Pulmonary lymph node (tissue), 1 donor: ENCODE results near the genes FAM200C and SLU7.

- PRO-cap = no peak
Measured at GRCh38 chr5:159050179-159051258, 49.2 kb downstream of the EBF1 start.

DNA sequence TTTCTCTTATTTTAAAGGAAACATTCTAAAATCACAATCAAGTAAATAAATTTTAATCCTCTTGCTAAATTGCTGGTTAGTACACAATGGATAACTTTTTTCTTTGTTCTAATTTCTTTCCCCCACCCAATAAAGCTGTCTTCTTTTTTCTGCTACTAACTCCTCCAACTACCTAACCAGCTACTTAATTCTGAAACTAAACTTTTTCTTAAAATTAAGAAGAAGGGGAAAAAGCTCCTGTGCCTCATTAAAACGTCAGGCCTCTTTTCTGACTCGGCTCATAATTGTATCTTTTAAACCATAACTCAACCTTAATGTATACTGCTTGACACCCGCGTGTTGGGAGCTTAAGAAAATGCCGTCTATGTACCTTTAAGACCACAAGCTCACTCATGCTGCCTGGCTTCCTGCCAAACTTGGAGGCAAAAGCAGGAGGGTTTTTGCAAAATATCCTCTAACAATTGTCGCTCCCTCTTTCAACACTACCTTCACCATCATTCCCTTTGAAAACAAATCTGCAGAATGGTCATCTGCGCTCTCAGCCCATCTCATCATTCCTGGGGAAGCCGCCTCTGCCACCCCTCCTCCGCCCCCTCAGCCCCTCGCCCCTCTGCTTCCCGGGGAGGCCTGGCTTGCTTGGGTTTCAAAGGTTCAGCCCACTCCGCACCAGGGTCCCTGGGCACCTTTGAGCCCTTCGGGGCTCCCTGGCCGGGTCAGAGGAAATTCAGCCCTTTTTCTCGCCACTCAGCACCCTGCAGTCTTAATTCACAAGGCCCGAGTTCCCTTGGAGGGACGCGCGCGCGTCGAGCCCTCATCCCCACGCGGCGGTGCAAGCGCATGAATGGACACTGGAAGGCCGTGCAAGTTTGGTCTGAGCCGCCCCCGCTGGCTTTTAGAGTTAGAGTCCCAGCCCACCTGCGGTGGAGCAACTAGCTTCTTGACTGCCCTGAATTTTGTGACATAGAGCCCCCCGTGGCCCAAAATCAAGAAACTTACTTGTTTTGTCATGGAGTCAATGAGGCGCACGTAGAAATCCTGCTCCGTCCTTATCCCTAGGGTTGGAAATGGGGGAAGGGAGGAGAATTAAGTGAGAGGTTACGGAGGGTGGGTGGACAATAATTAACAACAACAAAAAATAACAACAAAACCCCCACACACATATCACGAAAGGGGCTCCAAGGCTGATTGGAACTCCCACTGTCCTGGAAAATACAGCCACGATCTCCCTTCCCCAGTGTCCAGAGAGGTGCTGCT lies 4.7 kb downstream of the EBF1 start:
- PRO-cap = no peak

GRCh38 chr5:159182668-159183465 lies 26.5 kb downstream of the RNF145 start:
- PRO-cap = no peak

DNA sequence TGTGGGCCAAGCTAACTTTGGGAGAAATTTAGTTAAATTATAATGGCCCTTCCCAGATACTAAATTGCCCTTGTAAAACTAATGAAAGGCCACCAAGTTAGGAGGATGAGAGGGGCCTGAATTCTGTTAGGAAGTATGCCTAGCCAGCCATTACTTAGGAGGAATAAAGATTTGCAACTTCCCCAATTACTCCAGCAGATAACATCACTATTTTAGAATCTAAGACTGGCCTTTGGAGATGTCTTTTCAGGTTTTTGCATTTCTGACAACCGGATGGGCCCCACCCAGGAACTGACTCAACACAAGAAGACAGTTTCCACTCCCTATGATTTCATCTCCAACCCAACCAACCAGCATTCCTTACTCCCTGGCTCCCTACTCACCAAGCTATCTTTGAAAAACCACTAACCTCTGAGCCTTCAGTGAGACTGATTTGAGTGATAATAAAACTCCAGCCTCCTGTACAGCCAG lies 7.2 kb upstream of the IL12B start:
- PRO-cap = no peak

DNA sequence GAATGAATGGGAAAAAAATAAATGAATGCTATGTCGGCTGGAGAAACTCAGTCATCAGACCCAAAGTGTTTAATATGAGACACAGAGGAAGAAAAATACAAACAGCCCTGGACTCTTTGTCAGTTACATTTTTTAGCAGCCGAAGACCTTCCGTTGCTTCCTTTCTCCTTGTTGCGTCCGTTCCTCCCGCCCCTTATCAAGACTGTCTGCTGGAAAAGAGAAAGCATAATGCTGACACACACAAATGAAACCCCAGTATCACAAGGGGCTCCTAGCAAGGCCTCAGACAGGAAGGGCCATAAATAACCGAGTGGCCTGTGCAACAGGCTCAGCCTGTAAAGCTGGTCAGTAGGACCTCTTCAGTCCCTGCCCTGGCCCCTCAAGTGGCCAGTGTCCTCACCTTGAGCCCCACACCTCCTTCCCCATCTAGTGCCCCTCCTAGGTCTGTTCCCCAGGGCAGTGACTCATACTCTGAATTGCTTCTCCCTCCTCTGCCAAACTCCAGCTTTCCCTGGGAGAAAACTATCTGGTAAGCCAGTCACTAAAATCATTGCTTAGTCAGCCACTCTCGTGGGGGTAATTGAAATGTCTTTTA lies 174.5 kb upstream of the IL12B start:
- PRO-cap = no peak

DNA sequence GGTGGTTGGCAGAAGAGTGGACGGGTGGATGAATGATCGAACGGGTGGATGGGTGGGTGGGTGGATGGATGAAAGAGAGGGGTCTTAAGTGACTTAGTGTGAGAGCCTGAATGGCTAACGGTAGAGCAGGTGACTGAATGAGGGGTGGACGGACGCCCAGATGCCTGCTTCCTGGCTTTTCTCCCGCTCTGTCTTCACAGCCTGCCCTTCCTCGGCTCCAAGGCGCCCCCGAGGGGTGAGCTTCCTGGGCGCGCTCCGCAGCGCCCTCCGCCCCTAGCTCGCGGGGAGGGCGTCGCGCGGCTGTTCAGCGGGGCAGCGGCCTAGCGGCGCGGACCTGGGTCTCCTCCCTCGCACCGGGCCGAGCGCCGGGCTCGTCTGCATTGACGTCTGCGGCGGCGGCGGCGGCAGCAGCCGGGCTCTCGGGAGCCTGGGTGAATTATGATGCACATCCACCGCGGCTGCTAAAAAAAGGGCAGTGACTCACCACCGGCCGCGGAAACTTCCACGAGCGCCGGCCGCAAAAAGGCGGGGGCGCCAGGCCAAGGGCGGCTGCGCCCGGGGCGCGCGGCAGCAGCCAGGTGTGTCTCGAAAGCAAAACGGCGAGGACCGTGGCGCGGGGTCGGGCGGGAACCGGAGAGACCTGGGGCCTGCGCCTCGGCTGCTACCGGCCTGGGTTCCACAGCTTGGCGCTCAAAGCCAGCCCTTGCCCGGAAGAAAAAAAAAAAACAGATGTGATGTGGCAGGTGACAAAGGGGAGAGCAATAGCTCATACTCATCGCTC lies 143.1 kb upstream of the ADRA1B start:
- PRO-cap = unidirectional peak, minus-strand start at position 304 of the sequence; unidirectional peak, minus-strand start at position 377 of the sequence

DNA sequence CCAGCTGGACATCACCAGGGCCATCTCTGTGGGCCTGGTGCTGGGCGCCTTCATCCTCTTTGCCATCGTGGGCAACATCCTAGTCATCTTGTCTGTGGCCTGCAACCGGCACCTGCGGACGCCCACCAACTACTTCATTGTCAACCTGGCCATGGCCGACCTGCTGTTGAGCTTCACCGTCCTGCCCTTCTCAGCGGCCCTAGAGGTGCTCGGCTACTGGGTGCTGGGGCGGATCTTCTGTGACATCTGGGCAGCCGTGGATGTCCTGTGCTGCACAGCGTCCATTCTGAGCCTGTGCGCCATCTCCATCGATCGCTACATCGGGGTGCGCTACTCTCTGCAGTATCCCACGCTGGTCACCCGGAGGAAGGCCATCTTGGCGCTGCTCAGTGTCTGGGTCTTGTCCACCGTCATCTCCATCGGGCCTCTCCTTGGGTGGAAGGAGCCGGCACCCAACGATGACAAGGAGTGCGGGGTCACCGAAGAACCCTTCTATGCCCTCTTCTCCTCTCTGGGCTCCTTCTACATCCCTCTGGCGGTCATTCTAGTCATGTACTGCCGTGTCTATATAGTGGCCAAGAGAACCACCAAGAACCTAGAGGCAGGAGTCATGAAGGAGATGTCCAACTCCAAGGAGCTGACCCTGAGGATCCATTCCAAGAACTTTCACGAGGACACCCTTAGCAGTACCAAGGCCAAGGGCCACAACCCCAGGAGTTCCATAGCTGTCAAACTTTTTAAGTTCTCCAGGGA lies 913 bp downstream of the ADRA1B start:
- PRO-cap = no peak

- PRO-cap = no peak
Measured at GRCh38 chr5:160017743-160018671, 9.1 kb downstream of the TTC1 start.

- PRO-cap = no peak
Measured at GRCh38 chr5:160036161-160036585, 27.2 kb downstream of the TTC1 start.

- PRO-cap = no peak
Measured at GRCh38 chr5:160093495-160094355, 25.5 kb downstream of the PWWP2A start.

DNA sequence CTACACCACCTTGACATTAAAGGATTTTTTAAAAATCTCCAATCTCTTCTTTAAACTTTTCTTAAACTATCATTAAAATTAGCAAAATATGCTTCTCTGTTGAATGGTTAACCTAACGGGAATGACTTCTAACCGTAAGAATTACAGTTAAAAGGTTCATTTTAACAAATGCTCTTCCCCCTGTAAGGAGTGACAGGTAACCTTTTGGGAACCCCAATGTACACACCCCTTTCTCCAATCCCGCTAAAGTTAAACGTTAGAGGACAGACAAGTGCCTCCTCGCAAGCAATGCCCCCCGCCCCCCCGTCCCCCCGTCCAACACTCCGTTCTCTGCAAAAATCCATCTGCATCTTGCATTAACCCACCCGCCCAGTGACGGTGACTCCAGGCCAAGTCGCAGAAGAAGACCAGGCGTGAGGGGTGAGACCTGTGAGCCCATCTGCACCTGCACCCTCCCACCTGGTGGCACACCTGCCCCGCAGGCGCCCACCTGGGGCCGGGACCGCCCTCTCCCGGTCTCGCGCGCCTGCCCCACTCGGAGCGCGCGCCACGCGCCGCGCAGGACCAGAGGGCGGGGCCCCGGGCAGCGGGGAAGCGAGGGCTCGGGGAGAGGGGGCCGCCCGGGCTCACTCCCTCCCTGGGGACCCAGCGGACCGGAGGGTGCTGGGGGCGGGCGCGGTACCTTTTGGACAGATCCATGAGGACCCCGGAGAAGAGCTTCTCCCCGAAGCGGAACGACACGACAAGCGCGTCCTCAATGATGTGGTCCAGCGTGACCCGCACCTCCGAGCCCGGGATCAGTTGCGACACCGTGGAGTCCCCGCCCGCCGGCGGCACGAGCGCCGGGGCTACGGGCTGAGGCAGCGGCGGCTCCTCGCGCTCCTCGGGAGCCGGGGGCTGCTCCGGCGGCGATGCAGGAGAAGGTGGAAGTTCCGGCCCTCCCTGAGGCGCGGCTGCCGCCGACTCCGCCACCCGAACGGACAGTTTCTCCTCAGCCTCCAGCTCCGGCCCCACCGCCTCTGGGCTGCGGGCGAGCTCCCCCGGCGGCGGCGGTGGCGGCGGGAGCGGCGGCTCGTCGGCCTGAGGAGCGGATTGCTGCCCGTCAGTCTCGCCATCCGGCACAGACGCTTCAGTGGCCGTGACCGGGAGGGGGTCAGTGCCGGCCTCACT lies 742 bp downstream of the PWWP2A start:
- PRO-cap = unidirectional peak, plus-strand start at position 597 of the sequence; unidirectional peak, plus-strand start at position 656 of the sequence; unidirectional peak, plus-strand start at position 800 of the sequence

GRCh38 chr5:160187963-160188996 lies 41.0 kb upstream of the FABP6 start:
- PRO-cap = no peak

DNA sequence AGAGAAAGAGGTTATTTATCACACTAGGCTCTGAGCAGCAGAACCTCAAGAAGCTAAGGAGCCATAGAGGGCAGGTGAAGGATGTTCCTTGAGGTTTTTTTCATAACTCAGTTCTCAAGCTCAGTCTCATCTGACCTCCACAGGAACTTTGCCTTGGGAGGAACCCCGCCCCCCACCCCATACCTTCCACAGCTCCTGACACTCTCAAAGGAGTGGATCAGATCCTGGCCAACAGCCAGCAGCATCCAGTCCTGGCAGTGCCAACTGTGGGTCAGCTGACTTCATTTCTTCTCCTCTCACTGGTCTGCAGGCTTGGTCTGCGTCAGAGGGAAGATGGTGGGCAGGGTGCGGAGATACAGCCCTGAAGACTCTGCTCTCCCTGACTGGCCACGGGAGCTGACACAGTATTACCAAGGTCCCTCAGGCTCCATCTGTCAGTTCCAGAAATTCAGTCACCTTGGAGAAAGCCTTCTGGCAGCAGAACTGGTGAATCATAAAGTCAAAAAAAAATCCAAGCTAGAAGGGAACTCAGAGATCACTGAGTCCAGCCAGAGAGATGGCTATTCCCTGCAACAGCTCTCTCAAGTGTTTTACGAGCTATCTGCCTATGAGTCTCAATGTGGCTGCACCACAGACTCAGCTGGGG lies 28.1 kb downstream of the C1QTNF2 start:
- PRO-cap = no peak

- PRO-cap = bidirectional peak, plus-strand start at chr5:160400210, minus-strand start at chr5:160400077
Measured at GRCh38 chr5:160399665-160400503, at the start of gene FAM200C. Gene FAM200C, minus strand, starts transcription at chr5:160400054.

DNA sequence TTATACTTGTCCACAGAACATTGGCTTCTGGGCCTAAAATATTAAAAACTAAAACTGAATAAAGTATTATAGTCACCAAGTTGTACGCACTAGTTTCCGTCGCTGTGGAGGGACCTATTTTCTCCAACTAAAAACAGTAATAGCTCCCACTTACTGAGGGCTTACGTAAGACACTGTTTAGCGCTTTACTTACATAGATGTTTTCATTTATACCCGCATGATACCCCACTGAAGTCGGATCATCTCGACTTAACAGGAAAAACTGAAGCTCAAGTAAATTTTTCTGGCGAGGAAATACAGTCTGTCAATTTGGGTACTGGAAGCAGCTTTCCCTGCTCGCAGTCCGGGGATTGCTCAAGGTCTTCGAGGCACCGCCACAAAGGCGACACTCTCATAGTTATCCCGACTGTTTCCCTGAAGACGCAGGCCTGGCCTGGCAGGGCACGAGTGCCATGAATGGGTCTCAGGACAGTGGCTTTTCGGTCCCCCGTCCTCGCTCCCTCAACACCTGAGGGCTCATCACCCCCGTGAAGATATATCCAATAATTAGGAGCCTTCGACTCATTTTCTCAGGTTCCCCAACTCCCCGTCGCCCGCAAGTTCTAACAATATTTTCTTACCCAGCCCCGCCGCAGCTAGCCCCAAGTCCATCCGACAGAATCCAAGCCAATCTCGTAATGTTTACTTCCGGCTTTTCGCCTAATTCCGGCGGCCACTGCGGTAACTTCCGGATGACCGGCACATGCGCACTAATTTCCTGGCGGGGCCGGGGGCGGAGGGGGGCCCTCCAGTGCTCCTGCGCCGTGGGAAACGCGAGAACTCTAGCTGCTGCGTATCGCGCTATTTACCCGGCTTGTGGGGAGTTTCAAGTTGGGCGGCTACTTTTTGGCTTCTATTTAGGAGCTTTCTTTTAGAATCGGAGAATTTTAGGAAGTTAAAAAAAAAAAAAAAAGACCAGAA lies at the start of gene SLU7:
Gene SLU7 (minus strand): TSS at position 679 of the 960 bp plus-strand sequence.
- PRO-cap = bidirectional peak, plus-strand start at position 861 of the sequence, minus-strand start at position 674 of the sequence

DNA sequence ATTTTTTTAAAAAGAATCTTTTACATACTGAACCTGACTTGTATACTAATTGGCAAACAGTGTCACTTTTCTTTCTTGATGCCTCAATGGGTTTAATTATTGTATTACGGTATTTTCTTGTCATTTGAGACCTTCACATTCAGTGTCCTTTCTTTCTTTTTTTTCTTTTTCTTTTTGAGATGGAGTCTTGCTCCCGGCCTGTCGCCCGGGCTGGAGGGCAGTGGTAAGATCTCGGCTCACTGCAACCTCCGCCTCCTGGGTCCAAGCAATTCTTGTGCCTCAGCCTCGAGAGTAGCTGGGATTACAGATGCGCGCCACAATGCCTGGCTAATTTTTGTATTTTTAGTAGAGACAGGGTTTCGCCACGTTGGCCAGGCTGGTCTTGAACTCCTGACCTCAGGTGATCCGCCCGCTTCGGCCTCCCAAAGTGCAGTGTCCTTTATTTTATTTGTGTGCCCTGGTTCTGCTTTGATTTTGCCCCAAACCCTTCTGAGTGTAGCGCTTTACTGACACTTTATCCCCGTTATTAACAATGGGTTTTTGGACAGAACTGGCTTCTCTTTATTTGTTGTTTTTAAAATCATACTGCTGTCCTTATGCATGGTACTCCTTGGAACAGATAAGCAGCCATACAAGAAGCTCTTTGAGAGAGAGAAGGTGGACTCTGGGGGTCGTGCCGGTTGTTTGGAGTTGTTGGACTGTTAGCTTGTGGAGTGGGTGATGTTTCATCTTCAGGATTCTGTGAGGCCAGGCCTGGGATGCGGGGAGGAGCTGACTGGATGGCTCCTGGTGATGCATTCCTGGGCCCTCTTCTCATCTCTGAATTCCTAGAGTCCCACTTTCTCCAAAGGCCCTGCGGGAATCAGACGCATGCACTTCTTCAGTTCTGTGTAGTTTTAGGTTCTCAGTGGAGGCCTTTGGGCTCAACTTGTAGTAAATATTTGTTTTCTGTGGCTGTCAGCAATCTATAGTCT lies 47.6 kb downstream of the PTTG1 start:
- PRO-cap = no peak

- PRO-cap = no peak
Measured at GRCh38 chr5:160628019-160628769, 206.5 kb downstream of the PTTG1 start.

- PRO-cap = no peak
Measured at GRCh38 chr5:161546862-161547300, 356 bp upstream of the GABRB2 start.

DNA sequence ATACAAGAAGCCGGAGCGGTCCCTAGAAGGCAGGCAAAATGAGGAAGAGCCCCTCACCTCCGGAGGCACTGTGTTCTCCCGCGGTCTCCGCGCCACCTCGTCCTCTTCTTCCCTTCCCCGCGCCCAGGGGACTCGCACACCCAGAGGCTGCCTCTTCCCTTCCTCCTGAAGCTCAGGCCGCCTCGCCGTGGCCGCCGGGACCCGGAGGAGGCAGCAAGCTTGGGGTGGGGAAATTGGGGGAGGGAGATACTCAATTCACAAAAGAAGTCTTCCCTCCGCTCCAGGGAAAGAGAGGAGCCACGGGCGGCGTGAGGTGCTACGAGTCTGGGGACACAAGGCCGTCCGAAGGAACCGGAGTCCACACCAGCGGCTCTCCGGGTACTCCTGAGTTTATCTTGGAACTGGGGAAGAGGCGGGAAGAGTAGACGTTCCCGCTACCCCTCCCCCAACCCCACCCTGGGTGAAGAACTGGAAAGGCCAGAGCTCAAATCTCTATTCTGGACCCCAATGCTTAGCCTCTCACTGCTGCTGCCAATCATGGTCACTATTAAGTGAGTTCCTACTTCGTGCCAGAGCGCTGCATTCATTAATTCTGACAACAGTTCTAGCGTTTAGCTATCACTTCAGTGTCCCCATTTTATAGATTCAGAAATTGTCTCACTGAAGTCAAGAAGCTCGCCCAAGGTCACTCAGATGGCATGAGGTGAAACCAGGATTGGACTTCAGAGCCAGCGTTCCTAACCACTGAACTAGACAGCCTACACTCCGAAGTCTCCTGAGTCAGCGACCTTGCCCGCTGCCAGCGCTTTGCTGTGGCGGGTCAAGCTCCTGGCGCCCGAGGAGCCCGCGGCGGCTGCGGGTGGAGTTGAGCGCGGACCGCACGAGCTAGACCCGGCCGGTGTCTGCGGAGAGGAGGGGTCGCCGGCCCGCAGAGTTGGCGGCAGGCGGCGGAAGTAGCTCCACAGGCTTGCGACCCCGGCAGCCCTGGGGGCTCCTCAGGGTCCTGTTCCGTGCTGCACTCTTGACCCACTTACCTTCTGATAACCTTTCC lies 1.8 kb upstream of the GABRB2 start:
- PRO-cap = no peak

DNA sequence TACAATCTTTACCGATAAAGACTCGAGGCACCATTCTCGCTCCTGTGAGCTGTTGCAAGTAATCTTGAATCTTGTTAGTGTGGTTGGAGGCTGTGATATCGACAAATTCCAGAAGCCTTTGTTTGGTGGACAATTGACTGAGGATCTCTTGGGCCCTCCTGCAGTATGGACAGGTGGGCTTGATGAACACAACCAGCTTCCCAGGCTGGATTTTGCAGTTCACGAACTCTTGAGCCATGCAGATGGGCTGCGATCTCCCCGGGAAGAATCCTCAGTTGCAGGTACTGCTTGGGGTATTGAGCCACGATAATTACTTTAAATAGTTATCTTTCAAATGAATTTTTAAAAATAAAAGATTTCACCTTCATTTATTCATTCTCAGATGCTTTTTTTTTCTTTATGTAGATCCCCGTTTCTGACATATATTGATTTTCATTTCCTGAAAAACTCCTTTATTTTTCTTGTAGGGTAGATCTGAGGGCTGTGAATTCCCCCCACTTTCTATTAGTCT lies 66.1 kb downstream of the GABRA6 start:
- PRO-cap = no peak